ENCODE measurements around the genes PIGK and DNAJB4.

GRCh38 chr1:76501074-76502184 lies 365.9 kb upstream of the ST6GALNAC5 start:
- PRO-cap, result no peak
- RAMPAGE, long total RNA, result no peak
- RRBS, result no CpG with 5 or more reads among the region's 10 CpGs

GRCh38 chr1:77218598-77219639 lies at the start of gene PIGK:
TSS of gene PIGK (minus strand) at chr1:77219430.
- PRO-cap, result bidirectional peak, plus-strand start at chr1:77219520, minus-strand start at chr1:77219430
- RAMPAGE, long total RNA, result no peak
- RRBS, result 2% methylated on average over 12 of the region's 39 CpGs

DNA sequence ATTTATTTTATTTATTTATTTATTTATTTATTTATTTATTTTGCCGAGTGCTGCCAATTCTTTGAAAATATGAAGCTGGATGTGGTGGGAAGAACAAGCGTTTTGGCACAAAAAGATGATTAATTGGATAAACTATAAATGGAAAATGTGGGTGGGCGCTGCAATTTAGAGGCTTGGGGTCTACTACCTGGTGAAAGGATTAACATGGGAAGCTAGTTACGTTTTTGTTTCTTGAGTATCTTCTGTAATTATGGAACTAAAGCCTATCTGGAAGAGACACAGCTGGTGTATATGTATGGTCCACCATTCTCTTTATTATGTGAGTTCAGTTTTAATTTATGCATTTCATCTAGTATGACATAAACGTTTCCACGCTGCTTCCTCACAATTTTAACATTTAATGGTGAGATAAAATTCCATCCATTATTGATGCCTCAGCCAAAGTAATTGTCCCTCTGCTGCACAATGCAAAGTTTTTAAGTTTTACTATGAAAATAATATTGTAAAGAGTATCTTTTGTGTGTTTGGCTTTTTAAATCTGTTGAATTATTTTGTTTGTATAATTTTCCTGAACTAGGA lies 573 bp upstream of the PIGK start:
- PRO-cap, result no peak
- RAMPAGE, long total RNA, result no peak
- RRBS, result no CpG with 5 or more reads among the region's 6 CpGs

DNA sequence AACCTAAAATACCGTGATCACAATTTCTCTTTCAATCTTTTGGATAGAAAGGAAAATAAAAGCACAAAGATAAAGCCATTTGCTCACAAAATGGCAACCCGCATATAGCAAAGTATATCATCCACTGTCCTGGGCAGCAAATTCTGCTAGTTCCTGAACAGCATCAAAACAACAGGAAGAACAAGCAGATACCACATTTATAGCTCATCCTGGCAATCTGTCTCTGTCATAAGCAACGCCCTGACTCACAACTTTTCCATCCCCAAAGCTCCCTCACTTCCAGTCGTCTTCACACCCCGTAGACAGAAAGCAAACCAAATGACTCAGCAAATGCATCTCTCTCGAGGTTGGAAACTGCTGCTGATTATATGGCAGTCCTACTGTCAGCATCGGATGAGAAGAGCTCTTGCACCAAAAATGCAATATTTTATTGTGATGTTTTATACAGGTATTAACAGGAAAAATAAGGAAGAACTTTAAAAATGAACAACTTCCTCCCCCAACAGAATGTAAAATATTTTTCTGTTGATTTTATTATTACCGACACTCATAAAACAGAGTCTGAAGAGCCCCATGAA lies 65.9 kb downstream of the AK5 start:
- PRO-cap, result no peak
- RAMPAGE, long total RNA, result no peak
- RRBS, result no CpG with 5 or more reads among the region's 8 CpGs

- PRO-cap, result no peak
- RAMPAGE, long total RNA, result no peak
- RRBS, result no CpG with 5 or more reads among the region's 2 CpGs
Measured at GRCh38 chr1:77623866-77624623, 58.4 kb downstream of the ZZZ3 start.

DNA sequence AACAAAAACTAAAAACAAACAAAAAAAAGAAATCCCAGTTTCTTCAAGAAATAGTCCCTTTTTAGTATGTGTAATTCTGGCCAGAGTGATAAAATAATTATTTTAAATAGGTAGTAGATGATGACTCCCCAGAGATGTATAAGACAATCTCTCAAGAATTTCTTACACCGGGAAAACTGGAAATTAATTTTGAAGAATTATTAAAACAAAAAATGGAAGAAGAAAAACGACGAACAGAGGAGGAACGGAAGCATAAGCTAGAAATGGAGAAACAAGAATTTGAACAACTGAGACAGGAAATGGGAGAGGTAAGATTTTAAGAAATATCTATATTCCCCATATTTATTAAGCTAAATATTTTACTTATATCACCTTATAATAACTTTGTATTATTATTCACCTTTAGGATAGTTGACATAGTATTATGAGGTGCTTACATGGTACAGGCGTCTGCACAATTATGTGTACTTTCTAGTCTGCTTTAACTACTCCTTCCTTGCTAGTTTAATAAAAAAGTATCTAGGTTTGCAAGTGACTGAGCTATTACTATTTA lies 44.8 kb downstream of the NEXN start:
- PRO-cap, result no peak
- RAMPAGE, long total RNA, result no peak
- RRBS, result no CpG with 5 or more reads among the region's 5 CpGs

- PRO-cap, result no peak
- RAMPAGE, long total RNA, result no peak
- RRBS, result no CpG with 5 or more reads among the region's 2 CpGs
Measured at GRCh38 chr1:77942794-77943167, 36.1 kb downstream of the FUBP1 start.

DNA sequence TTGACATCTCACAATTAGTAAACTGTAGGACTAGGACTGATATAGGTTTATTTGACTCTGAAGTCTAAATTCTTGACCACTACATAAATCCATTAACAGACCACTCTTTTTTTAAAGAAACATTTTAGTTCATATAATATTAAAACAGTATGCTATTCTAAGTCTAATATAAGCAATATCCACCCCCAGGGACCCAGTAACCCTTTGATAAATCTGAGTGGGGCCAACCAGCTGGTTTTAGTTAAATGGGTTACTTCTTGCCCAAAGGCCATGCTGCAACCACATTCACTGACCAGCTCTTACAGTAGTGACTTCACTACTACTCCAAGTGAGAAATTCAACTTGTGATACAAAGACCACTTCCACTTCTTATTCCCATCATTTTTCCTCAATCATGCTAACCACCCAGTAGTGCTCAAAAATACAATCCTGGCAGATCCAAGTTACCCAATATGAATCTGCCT lies 20.5 kb downstream of the FUBP1 start:
- PRO-cap, result no peak
- RAMPAGE, long total RNA, result no peak

- PRO-cap, result unidirectional peak, plus-strand start at chr1:78004939
- RAMPAGE, long total RNA, result no peak
- RRBS, result no CpG with 5 or more reads among the region's 17 CpGs
Measured at GRCh38 chr1:78004358-78005353, at the start of gene DNAJB4. TSS of gene DNAJB4 (plus strand) at chr1:78004939.

DNA sequence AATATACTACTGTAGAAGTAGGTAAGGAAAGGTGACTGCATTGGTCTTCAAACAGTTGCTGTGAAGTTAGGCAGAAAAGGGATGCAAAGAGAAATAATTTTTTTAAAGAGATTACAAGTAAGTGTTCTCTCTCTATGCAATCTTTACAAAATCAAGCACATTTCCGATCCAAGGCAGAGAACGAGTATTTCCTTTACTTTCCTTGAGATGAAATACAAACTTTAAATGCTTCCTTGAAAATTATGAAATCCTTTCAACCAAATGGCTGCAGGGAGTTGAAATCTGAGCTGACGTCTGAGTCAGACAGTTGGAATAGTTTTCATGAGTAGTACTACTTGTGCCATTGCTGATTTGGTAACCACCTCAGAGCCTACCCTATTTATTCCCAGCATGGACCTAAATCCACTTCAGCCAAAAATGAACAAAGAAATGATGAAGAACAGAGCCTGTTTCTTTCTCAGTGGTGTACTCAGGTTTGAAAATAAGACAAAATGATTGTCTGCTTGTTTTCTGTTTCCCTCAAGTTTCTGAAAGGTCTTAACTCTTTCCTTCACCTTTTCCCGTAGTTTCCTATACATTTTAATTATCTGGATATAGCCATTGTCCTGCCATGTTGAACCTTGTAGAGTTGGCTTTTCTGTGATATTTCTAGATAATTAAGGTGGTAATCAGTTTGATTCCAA lies 183.6 kb downstream of the GIPC2 start:
- PRO-cap, result no peak
- RAMPAGE, long total RNA, result no peak
- RRBS, result no CpG with 5 or more reads among the region's 4 CpGs

DNA sequence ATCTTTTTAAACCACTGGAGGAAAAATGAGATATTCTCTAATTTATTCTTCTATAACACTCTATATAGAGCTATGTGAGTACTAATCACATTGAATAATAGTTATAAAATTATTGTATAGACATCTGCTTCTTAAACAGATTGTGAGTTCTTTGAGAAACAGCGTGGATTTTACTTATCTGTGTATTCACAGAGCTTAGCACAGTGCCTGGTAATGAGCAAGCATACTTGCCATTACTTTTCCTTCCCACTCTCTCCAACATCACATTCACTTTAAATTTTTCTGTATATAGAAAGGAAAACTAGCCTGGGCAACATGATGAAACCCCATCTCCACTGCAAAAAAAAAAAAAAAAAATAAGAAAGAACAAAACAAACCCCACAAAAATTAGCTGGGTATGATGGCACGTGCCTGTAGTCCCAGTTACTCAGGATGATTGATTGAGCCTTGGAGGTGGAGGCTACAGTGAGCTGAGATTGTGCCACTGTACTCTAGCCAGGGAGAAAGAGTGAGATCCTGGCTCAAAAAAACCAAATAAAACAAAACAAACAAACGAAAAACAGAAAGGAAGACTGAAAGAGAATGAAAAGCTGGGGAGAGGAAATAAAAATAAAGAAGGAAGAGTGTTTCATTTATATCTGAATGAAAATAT lies 7.5 kb upstream of the IFI44 start:
- PRO-cap, result no peak
- RAMPAGE, long total RNA, result no peak
- RRBS, result no CpG with 5 or more reads among the region's 3 CpGs

DNA sequence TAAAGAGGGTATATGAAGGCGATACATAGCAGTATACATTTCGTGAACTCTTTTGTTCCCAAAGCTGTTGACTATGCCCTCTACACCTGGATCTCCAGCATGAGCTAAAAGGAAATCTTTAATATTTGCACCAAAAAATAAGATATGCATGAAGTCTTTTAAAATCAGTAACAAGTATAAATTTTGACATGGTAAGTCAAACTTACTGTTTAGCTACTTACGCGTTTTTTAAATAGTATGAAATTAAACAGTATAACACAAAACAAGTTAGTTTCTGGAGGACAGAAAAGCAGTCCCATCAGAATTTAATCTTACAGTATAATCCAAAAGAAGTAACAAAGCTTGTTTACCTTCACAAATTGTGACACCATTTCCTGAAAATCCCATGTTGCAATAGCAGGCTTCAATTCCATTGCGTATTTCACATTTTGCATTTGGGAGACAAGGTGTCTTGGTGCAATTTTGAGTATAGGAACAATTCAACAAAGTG lies 1.8 kb downstream of the ADGRL4 start:
- PRO-cap, result no peak
- RAMPAGE, long total RNA, result no peak
- RRBS, result no CpG with 5 or more reads among the region's 5 CpGs

GRCh38 chr1:79705313-79705512 lies 698.7 kb upstream of the ADGRL4 start:
- PRO-cap, result no peak
- RAMPAGE, long total RNA, result no peak

GRCh38 chr1:81306046-81306542 lies 494.6 kb upstream of the ADGRL2 start:
- PRO-cap, result no peak
- RAMPAGE, long total RNA, result no peak
- RRBS, result no CpG with 5 or more reads among the region's 8 CpGs

GRCh38 chr1:81410831-81411404 lies 389.8 kb upstream of the ADGRL2 start:
- PRO-cap, result no peak
- RAMPAGE, long total RNA, result no peak
- RRBS, result no CpG with 5 or more reads among the region's 4 CpGs

- PRO-cap, result no peak
- RAMPAGE, long total RNA, result no peak
- RRBS, result 2% methylated on average over 13 of the region's 66 CpGs
Measured at GRCh38 chr1:81802587-81803420, 2.1 kb downstream of the ADGRL2 start.

- PRO-cap, result no peak
- RAMPAGE, long total RNA, result no peak
- RRBS, result no CpG with 5 or more reads among the region's 6 CpGs
Measured at GRCh38 chr1:83641290-83641850, 357.6 kb downstream of the TTLL7 start.

- PRO-cap, result no peak
- RAMPAGE, long total RNA, result no peak
- RRBS, result no CpG with 5 or more reads among the region's 5 CpGs
Measured at GRCh38 chr1:83746200-83746670, 252.7 kb downstream of the TTLL7 start.

GRCh38 chr1:84077213-84078375 lies 66.5 kb upstream of the PRKACB start:
- PRO-cap, result bidirectional peak, plus-strand start at chr1:84077984, minus-strand start at chr1:84077955
- RAMPAGE, long total RNA, result no peak
- RRBS, result under 1% methylated on average over 43 of the region's 102 CpGs

- PRO-cap, result no peak
- RAMPAGE, long total RNA, result no peak
- RRBS, result no CpG with 5 or more reads among the region's 7 CpGs
Measured at GRCh38 chr1:84297515-84297868, 4.0 kb upstream of the SAMD13 start.

Data from lung (tissue), 4 donors.